Airway epithelial cell (primary cell): ENCODE data around the genes LEPR and C1orf141.

- RAMPAGE, long total RNA: no peak
These were observed 16.8 kb downstream of the AK4 start for GRCh38 chr1:65164856-65165097.

DNA sequence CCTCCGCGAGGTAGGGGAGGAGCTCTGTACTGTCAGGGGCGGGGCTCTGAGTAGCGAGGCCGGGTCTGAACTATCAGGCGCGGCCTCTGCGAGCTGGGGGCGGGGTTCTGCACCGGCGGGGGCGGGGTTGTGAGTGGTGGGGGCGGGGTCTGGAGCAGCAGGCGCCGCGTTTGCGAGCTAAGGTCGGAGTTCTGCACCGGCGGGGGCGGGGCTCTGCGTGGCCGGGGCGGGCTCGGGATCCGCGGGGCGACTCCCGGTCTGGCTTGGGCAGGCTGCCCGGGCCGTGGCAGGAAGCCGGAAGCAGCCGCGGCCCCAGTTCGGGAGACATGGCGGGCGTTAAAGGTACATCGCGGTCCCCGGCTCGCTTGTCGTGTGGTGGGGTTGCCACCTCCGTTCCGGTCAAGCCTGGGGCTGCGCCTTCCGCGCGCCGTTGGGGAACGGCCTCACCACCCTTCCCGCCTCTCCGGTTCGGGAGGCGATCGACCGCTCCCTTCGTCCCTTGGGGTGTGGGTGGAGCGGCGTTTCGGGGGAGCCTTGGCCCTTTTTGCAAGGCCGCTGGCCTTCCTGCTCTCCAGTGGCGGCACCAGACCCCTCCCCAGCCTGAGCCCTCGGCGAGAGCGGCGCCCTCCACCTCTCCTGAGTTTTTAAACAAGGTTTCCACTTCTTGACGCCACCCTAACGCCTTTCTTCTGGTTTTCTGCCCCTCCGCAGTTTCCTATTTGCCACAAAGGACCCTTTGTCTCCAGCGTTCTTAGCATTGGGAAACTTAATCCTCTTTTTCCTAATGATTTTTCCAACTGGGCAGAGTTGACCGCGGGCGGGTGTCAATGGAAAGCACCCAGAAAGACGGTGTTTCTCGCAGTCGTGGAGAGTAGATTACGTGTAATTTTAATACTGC lies at the start of gene LEPR:
Gene LEPR, plus strand, starts transcription at position 270 of the 898 bp plus-strand sequence.
- RAMPAGE, long total RNA: start-site peak on the plus strand centred at position 283 of the sequence, 78 bp wide, 652 and 202 reads in 2 replicates

- RAMPAGE, long total RNA: no peak
These were observed 5.2 kb downstream of the LEPR start for GRCh38 chr1:65425244-65426443.

DNA sequence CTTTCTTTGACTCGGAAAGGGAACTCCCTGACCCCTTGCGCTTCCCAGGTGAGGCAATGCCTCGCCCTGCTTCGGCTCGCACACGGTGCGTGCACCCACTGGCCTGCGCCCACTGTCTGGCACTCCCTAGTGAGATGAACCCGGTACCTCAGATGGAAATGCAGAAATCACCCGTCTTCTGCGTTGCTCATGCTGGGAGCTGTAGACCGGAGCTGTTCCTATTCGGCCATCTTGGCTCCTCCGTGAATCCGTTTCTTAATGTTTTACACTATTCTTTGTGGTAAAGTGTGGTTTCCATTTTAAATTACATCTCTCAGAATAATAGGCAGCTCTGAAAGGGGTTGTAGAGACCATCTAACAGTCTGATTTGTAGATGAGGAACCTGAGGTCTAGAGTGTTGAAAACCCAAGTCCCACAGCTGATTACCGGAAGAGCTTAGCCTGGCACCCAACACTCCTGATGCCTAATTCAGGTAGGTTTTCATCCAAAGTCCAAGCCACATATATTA lies 143.9 kb downstream of the LEPR start:
- RAMPAGE, long total RNA: no peak

- RAMPAGE, long total RNA: no peak
These were observed 156.1 kb downstream of the PDE4B start for GRCh38 chr1:65948666-65949281.

GRCh38 chr1:66052427-66052857 lies 259.7 kb downstream of the PDE4B start:
- RAMPAGE, long total RNA: no peak

- RAMPAGE, long total RNA: no peak
These were observed 17.4 kb downstream of the DNAI4 start for GRCh38 chr1:66907044-66907884.

DNA sequence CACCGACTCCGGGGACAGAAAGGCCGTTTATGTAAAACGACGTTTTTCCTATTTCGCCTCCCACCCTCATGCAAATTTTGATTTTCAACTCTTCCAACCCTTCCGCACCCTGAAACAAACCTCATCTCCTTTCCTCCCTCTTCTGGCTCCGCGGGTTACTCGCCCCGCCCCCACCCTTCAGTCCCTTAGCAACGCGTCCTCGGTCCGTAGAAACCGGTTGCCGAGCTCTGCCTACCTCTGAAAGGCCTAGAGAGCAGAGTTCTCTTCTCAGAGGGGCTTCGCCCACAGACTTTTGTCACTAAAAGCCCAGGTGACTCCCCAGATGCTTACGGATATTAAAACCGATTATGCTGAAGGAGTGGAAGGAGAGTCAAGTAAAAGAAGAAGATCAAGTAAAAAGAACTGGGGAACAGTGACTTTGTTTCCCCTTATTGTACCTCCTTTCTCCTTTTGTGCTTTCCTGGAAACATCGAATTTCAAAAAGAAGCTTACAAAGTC lies at the start of gene C1orf141:
Gene C1orf141, minus strand, starts transcription at position 161 of the 498 bp plus-strand sequence.
- RAMPAGE, long total RNA: no peak

DNA sequence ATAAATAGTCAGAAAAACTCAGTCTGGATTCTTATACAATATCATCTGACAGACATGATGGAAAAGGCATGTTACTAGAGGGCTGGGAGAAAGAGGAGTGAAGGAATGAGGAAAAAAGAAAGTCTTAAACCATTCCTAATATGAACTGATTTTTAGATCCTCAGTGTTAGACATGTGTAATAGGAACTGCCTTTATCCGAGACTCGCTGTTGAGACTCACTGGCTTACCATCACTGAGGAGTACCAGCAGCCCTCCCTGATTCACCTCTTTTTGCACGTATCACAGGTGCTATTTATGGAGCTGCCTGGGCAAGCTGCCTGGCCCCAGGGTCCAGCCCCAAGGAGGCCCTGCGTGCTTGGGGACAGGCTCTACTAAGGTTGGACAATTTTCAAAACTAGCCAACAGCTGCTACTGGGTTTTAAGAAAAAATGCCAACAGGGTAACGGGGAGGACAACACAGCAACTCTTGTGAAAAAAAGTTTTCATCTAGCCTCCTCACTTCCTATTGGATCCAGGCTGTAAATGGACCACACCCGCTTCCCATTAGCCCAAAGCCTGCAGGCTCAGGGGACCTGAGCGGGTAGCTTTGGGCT lies 30.7 kb upstream of the SERBP1 start:
- RAMPAGE, long total RNA: no peak

DNA sequence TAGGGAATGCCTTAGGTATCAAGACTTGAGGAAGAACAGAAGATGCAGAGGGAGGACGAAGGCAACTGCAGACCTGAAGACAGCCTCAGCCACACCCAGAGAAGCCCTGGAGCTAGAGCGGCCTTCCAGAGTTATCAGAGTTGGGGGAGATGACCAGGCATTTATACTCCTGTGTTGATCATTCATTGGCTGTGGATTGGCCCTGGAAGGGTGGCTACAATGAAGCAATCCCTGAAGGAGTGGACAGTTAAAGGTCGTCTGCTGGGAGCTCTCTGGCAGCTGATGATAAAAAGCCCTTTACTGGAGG lies 126.6 kb upstream of the GADD45A start:
- RAMPAGE, long total RNA: no peak

DNA sequence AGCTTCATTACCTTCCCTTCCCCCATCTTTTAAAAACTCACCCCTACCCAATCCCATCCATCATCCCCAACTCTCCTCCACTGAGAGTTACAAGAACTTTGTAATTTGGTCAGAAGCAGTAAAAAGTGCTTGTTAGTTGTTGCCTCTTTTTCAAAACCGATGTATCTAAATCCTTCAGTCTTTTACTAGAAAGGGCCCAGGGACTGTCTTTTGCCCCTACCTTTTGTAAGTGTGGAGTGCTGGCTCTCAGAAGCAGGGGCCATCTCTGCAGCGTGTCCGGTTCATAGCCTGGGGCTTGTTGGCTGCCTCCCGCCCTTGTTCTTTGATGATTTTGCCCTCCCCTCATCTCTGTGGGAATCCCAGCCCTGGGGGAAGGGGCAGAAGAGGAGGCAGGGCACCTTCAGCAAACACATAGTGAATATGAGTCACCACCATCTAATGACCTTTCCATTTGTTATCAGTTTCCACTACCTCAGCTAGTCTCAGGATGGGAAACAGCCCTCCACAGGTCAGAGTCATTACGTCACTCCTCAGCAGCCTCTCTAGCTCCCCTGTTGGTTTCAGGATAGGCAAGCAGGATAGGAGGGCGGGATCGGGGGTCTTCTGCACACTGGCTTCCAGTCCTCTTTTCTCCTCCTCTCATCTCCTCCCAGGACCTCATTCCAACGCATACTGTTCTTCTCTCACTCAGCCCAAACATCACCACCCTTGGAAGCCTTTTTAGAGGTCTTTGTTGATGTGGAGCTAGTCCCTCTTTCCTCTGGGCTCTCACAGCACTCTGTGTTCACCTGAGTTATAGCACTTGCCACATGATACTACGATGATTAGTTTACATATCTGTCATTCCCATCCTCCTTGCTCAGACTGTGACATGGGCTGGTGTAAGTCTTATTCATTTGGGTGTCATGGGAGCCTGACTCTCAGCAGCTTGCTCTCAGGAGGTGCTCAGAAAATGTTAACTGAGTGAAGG lies 15.8 kb downstream of the GADD45A start:
- RAMPAGE, long total RNA: no peak

GRCh38 chr1:67816256-67817155 lies 16.8 kb downstream of the GNG12 start:
- RAMPAGE, long total RNA: no peak

DNA sequence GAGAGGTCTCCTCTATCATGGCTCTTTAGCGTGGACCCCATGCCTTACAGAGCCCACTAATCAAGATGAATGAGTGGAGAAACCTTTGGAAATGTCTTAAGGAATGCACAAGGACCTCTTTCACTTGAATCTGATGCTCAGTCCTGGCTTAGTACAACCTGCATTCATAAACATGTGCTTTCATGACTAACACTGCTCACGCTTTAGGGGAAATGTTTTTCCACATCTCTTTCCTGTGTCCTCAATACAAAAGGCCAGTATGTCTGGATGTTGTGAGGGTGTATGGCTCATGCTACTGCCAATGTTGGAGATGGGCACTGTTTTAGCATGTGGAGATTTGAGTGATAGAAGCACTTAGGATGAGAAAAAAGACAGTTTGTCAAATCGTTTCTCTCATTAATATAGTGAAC lies 14.2 kb upstream of the GNG12 start:
- RAMPAGE, long total RNA: no peak

DNA sequence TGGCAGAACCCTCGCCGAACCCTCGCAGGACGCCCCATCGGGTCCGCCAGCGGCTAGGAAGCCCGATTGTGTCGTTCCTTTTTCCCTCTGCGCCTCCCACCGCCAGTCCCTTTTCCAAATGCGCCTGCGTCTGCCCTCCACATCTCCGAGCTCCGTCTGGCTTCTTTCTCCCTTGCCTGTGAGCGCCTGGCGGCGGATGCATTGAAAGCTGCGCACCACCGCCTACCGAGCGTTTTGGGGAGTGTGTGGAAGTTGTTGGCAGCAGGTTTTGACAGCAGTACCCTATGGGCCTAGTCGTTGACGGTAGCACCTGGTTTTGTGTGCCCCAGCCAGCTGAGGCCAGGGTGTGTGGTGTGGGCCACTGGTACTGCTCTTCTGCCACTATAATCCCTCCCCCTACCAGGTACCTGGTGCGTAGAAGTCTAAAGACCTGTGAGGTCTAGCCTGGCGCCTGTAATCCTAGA lies 1.2 kb upstream of the DIRAS3 start:
- RAMPAGE, long total RNA: no peak

DNA sequence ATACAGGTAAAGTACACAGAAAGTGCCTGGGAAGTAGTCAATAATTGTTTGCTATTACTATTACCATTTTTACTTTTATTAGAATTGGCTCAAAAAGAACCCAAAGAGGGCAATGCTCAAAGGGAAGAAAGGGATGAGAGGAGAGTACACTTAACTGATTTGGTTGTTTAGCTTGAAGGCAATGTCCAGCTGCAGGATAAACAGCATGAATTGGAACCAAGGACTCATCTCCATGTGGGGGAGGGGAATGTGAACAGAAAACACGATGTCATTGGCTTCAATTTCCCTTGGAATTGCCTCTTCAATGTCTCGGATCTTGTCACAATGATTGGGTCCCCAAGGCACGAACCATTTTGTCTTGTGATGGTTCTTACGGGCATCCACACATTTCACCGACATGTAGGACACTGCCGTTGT lies 38.5 kb downstream of the WLS start:
- RAMPAGE, long total RNA: no peak

- RAMPAGE, long total RNA: no peak
These were observed 1.7 kb downstream of the WLS start for GRCh38 chr1:68230281-68231375.

- RAMPAGE, long total RNA: no peak
These were observed 124.7 kb upstream of the DEPDC1 start for GRCh38 chr1:68621540-68621940.

GRCh38 chr1:68796739-68797172 lies 299.9 kb upstream of the DEPDC1 start:
- RAMPAGE, long total RNA: no peak

DNA sequence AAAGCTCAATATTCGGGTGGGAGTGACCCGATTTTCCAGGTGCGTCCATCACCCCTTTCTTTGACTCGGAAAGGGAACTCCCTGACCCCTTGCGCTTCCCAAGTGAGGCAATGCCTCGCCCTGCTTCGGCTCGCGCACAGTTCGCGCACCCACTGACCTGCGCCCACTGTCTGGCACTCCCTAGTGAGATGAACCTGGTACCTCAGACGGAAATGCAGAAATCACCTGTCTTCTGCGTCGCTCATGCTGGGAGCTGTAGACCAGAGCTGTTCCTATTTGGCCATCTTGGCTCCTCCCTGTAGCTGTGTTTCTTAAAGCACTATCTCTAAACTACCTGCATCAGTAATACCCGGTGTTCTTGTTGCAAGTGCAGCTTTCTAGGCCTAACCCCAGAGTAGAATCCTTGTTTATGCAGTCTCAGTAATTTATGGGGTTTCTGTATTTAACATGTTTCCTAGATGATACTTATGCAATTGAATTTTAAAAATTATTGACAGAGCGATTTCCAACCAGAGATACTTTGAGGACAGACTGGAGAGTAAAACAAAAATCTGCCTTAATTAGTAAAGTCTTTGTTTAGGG lies 447.4 kb upstream of the LRRC7 start:
- RAMPAGE, long total RNA: no peak

DNA sequence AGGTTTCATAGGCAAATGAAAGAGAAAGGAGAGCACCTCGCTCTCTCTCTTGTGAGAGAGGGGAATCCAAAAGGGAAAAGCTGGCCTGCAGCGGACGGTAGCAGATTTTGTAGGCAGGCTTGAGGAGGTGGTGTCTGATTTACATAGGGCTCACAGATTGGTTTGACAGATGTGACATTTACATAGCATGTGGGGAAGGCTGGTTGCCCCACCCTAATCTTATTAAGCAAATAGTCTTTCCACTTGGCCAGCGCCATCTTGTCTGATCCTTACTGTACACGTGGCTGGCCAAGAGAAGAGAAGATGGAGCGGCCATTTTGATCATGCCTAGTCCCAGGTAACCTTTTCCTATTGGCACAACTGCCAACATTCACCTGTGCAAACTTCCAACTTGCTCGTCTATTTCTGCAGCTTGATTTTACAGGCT lies 16.1 kb upstream of the LRRC7 start:
- RAMPAGE, long total RNA: no peak